Measurements from ENCODE around the genes RPL35, RABEPK and MAPKAP1.

DNA sequence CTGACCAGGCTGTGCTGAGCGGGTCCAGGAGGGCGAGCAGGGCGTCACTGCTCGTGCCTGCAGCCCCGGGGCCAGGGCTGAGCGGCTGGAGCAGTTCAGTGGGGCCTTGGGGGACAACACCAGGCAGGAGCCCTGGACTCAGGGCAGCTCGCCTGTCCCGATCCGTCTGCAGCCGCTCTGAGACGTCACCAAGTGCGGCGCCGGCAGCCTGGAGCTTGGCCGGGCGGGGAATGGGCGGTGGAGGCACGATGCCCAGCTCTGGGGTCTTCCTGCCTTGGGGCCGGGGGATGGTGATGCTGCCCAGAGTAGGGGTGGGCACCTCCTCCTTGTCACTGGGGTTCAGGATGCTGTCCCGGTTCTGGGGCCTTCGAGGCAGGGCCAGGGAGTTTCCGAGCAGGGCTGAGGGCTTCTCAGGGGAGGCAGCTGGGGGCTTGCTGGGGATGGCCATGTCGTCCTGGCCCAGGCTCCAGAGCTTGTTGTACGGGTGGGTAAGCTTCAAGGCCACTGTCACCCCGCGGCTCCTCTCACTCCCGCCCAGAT lies 26.2 kb downstream of the CRB2 start:
- RRBS, result 88% methylated on average over 6 of the region's 27 CpGs

DNA sequence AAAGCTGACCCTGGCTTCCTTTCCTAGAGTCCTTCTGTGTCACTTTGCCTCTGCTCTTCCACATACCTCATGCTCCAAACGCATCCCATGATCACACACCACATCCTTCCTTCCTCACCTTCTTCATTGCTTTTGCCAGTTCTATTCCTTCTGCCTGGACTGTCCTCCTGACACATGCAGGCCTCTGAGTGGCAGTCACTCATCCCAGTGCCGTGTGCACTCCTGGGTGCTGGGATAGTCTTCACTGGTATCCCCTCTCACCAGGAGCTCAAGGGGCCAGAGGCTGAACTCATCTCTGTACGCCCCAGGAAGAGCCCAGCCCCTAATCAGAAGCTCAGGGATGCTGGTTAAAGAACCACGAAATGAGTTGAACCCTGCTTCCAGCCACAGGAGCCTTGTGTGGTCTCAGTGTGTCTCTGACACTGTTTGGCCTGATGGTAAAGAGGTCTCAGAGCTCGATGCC lies 105.1 kb downstream of the CRB2 start:
- RRBS, result no CpG with 5 or more reads among the region's 5 CpGs

GRCh38 chr9:123518948-123519703 lies 163.1 kb downstream of the CRB2 start:
- RRBS, result no CpG with 5 or more reads among the region's 11 CpGs

DNA sequence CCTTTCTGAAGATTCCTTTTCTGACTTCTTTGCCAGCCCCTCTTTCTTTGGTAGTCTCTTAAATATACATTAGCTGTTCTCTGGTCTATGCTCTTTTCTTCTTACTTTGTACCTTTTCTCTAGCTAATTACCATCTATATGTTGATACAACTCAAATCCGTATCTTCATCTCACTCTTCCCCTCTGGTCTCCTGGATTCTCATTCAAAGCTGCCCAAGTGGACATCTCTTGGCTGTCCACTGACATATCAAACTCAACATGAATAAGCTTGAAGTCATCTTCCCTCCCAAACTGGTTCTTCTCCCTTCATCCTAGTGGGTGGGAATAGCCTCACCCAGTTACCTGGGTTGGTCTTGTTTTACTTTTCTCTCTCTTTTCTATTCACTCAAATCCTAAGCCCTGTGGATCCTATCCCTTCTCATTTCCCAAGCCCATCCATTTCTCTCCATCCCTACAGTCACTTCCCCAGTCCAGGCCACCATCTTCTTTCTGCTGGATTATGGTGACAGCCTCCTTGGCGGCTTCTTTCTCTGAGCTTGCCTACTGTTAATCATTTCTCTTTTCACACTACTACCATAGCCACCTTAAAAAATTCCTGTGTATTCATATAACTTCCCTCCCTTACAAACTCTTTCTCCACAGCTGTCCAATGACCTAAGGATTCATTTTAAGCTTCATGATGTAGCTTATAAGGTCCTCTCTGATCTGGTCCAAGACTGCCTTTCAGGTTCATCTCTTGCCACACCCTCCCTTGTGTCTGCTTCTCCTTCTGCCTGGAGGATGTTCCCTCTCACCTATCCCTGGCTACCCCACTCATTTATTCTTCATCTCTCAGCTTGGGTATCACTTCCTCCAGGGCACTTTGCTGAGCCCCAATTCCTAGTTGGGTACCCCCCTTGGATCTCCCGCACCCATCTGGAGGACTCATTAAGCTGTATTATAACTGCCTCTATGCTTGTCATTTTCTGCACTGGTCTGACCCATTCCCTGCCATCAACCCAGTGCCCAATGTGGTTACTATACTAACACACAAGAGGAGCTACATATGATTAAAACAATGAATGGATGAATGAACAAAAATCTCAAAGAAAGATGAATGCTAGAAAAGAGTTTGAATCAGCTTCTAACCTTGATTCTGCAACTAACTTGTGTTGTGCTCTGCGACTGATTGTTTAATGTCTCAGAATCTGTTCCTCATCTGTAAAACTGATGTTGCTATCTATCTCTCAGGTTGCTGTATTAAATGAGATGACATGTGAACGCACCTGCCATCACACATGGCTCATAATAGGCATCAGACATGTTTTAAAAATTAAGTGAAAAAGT lies 171.2 kb downstream of the CRB2 start:
- RRBS, result no CpG with 5 or more reads among the region's 5 CpGs

DNA sequence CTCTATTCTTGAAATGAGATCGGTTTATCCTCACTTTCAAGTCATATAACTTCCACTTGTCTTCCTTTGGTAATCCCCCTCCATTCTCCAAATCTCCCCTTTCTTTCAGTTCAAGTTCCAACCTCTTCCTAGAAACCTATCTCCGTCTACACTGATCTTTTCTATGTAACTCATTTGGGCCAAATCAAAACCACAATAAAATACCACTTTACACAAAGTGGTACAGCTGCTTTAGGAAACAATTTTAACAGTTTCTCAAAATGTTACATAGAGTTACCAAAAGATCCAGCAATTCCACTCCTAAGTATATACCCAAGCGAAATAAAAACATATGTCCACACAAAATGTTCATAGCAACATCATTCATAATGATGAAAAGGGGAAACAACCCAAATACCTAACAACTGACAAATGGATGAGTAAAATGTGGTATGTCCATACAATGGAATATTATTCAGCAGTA lies 6.3 kb downstream of the DENND1A start:
- RRBS, result no CpG with 5 or more reads among the region's 3 CpGs

GRCh38 chr9:124267035-124268099 lies 9.6 kb downstream of the NEK6 start:
- RRBS, result 6% methylated on average over 9 of the region's 21 CpGs

DNA sequence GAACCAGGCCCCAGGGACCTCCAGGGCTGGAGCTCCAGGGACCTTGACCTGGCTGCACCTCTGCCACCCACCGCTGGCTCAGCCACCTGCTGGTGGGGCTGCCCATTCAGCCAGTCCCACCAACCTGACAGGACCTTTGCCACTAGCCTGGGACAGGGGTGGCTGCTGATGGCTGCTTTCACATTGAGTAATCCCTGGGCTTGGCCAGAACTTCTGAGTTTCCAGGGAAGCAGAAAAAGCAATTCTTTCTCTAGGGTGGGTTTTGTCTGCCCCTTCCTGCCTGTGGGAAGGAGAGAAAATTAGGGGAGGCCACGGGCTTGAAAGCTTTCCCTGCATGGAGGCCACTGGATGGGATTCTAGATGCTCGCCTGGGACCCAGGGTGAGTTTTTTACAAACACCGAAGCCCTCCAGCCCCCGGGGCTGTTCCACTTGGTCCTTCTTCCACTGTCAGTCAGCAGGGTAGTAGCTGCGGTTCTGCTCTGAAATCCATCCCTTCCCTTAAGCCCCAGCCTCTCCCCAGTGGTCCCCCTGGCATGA lies 34.5 kb downstream of the NEK6 start:
- RRBS, result no CpG with 5 or more reads among the region's 6 CpGs

- RRBS, result 100% methylated on average over 1 of the region's 7 CpGs
These were observed 73.9 kb downstream of the PSMB7 start for GRCh38 chr9:124341352-124341679.

- RRBS, result no CpG with 5 or more reads among the region's 24 CpGs
These were observed 64.1 kb downstream of the PSMB7 start for GRCh38 chr9:124350701-124351960.

- RRBS, result no CpG with 5 or more reads among the region's 8 CpGs
These were observed 61.8 kb downstream of the PSMB7 start for GRCh38 chr9:124353355-124353978.

DNA sequence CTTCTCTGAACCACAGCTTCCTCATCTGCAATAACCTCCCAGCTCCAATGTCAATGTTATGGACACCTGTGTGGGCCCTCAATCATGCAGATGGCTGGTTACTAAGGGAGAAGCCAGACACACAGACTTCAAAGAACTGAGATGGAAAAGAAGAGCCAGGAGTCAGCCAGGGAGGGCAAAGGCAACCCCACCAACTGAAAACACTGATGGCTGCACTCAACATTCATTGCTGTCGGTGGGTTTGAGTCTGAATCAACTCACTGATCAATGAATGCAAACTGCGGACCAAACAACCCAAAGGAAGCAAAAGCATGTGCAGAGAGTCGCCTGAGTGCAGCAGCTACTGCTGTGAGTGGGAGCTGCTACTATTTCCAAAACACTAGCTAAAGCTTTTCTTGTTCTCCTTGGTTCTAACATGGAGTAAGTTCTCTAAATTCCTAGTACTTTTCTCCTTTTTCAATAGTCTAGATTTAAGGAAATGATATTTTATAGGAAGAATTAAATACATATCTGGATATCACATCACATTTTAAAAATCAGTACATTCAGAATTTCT lies 77.5 kb downstream of the NR6A1 start:
- RRBS, result no CpG with 5 or more reads among the region's 3 CpGs

DNA sequence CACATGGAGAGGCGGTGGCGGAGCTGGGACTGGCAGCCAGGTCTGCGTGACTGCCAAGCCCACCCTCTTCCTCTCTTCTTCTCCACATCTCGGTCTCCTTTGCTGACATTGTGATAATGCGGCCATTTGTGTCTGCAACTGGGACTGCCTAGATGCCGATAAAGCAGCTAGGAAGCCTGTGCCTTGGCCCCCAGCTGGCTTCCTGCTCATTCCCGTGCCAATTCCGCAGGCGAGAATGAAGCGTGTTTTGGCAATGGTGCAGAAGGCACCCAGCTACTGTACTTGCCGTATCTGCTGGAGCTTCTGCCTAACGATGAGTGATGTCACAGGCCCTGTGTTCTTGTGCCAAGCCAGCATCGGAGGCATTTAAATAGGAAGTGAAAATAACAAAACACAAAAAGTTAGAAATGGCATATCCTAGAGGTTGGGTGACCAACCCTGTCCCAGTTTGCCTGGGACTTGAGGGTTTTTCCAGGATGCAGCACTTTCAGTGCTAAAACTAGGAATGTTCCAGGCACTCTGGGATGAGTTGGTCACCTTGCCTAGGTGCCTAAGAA lies 23.6 kb downstream of the OLFML2A start:
- RRBS, result no CpG with 5 or more reads among the region's 13 CpGs

GRCh38 chr9:124834502-124835552 lies 18.4 kb upstream of the WDR38 start:
- RRBS, result no CpG with 5 or more reads among the region's 21 CpGs

GRCh38 chr9:124861063-124862241 lies at the start of gene RPL35:
Gene RPL35 (minus strand): TSS chr9:124861957.
- RRBS, result 2% methylated on average over 17 of the region's 104 CpGs

DNA sequence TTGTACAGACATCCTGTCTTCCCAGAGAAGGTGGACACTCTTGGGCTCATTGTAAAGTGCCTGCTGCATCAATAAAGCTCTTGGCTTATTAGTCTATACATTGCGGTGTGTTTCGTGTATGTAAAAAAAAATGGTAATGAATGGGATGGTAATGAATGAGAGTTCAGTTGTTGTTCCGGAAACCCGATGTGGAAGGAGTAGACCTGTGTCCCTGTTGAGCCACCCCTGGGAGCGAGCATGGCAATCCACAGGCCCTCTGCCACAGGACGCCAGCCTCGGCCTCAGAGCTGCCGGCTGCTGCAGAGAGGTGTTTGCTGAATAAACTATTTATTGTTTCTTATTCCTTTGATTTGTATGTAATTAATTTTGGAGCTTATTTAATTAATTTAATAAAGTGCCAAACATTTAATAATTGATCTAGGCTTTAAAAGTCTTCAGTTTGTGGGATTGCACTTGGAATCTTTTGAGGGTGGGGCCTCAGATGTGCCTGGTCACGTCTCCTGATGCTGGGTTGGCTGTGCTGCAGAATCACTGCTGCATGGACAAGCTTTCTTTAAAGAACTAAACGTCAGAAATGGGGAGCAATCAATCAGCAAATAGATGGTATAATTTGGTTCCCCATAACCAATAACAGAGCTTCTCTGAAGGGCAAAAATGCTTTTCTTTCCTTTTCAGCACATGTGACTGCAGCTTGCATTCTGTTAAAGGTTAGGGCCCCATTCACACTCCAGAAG lies 15.6 kb downstream of the ARPC5L start:
- RRBS, result no CpG with 5 or more reads among the region's 10 CpGs

GRCh38 chr9:124938629-124938887 lies 2.3 kb downstream of the GOLGA1 start:
- RRBS, result no CpG with 5 or more reads among the region's 3 CpGs

DNA sequence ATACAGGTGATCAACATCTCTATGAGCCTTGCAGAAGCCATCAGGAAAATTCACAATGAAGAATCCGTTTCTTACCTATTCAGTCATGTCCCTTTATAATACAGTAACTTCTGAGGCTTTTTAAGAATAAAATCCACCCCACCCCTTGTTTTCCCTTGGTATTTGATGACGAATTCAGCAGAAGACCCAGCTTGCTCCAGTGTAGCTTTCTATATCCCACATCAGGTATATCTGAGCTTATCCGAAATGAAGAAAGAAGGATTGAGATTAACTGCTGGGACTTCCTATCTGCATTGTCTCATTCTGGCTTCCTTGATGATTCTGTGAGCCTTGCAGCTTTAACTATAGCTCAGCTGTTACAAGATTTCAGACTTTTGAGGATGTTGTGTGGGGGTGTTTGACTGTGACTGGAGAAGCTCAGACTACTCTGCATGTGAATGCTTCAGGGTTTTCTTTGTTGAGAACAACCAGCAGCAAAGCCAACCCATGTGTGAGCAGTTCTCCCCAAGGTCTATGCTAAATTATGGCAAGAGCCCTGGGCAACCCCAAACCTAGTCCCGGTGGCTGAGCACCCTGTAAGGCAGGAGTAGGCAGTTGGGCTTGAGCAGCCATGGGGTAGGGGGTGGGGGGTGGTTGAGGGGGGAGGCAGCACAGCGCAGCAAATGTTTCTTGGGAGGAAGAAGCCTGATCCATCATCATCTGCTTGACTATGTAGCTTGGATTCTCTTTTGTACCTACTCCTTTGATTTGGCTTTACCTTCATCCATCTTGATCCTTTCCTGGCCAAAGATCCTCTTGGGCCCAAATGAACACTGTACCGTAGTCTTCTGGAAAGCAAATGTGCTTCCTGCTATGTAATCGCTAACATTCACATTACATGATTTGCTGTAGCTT lies 8.4 kb upstream of the SCAI start:
- RRBS, result no CpG with 5 or more reads among the region's 7 CpGs

- RRBS, result 3% methylated on average over 18 of the region's 39 CpGs
These were observed at the start of gene RABEPK for GRCh38 chr9:125200085-125200683. Gene RABEPK (plus strand): TSS chr9:125200542.

GRCh38 chr9:125631726-125632098 lies 75.3 kb downstream of the MAPKAP1 start:
- RRBS, result no CpG with 5 or more reads among the region's 4 CpGs

DNA sequence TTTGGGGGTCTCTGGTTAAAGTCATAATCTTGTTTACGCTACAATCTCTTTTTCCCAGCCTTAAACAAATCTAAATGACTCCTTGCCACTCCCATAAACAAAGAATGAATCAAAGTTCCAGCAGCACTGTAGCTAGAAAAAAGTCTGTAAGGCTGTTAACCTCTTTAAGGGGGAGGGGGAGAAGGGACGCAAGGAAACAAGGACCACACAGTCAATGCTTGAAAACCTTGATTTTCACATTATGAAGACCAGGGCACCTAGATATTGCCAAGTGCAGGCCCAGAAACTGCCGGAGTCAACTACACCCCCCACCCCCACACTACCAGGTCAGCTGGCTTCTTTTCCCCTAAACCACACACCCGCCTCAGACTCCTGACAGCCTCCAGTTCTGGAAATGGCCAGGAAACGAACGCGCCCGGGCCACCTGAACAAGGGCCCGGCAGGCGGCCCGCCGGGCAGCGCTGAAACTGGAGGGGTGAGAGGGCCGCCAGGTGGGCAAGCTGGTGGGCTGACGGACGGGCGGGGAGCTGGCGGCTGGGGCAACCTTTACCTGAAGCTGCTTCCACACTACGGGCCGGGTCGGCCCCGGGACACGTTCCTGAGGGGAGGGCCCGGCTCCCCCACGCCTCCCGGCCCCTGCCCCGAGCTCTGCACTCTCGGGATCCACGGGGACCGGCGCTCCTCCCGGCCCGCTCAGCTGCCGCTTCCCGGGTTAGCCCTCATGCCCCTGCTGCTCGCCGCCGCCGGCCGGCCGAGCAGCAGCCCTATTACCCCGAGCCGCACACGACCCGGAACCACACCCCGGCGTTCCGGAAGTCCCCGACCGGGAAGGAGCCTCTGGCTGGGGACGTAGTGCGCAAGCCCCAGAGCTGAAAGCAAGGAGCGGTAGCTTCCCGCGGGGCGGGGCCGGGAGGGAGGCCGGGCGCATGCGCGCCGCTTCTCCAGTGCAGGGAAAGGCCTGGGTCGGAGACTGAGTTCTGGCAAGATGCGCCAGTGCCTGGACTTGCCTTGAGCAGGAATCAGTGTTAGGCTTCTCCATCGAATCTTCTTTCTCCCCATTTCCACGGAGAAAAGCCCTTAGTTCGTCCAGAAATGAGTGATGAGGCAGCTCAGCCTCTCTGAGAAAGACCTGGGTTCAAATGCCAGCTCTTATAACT lies at the start of gene MAPKAP1:
TSS of gene MAPKAP1 (minus strand) at position 788 of the 1,157 bp plus-strand sequence.
- RRBS, result 2% methylated on average over 17 of the region's 67 CpGs